Measurements from ENCODE around the genes GOLPH3, TARS1, ADAMTS12 and RXFP3.

DNA sequence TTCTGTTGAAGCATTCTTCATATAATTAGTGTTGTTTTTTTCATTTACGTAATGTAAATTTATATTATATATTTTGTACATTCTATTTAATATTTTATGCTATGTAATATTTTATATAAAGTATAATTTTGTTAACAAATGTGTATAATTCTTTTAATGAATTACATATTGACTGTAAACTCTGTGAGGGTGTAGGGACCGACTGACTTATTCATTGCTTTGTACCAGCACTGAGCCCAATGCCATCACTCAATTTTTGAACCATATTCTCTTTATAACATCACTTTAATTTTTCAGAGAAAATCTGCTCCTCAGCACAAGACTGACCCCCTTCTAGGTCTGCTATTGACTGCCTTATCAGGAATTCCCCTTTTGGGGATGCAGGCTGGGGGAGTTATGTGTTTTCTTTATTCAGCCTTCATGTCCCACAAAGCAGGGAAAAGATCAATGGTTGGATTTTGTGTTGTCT is 213.3 kb downstream of the GOLPH3 start:
- PRO-cap, result no peak

- PRO-cap, result no peak
Observed at GRCh38 chr5:32108170-32108796, 65.8 kb downstream of the GOLPH3 start.

DNA sequence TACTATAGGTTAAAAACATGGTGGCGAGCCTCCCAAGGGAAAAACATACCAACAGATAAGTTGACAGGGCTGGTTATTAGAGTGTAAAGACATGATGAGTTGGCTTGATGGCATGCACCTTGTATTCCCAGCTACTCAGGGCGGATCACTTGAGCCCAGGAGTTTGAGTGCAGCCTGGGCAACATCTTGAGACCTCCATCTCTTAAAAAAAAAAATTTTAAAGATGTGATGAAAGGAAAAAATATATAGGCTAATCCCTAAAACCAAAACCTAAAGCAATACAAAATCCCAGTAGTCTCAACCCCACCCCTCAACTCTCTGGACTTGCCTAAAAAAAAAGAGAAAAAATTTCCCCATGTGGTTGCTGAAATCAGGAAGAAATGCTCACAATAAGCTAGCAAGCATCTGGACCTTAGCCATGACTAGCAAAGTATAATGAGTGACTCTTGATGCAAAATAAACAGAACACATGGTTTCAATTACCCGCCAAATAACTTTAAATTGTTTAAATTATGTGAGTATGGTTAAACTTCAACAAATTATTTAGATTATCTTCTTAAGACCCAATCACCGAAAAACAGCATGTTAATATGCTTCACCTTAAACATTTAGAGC is 3.4 kb downstream of the GOLPH3 start:
- PRO-cap, result no peak

GRCh38 chr5:32173780-32174024 is 417 bp downstream of the GOLPH3 start:
- PRO-cap, result no peak

GRCh38 chr5:32174025-32174893 is at the start of gene GOLPH3:
TSS of gene GOLPH3 (minus strand) at chr5:32174319.
- PRO-cap, result bidirectional peak, plus-strand start at chr5:32174389, minus-strand start at chr5:32174286

GRCh38 chr5:32221775-32222131 is 47.6 kb upstream of the GOLPH3 start:
- PRO-cap, result unidirectional peak, plus-strand start at chr5:32221897

DNA sequence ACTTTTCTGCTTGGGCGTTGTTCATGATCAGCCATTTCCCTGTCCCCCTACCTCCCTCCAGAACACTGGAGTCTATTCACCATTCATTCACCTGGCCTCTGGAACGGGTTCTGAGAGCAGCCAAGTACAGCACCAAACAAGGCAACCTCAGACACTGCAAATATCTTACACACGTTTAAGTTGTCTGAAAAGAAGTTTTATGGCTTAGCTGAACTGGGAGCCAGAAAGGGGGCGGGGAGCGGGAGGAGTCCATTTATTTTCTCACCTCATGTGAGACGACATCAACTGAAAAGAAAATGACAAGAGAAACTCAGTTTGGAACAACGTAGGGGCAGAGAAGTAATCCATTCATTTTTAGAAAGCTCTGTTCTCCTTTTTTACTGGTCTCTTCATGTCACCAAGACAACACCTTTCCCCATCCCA is 18.9 kb upstream of the MTMR12 start:
- PRO-cap, result no peak

GRCh38 chr5:32443386-32444404 is 845 bp downstream of the ZFR start:
- PRO-cap, result bidirectional peak, plus-strand start at chr5:32443875, minus-strand start at chr5:32443800; bidirectional peak, plus-strand start at chr5:32444135, minus-strand start at chr5:32444002

- PRO-cap, result no peak
Observed at GRCh38 chr5:32522646-32523206, 62.6 kb upstream of the SUB1 start.

DNA sequence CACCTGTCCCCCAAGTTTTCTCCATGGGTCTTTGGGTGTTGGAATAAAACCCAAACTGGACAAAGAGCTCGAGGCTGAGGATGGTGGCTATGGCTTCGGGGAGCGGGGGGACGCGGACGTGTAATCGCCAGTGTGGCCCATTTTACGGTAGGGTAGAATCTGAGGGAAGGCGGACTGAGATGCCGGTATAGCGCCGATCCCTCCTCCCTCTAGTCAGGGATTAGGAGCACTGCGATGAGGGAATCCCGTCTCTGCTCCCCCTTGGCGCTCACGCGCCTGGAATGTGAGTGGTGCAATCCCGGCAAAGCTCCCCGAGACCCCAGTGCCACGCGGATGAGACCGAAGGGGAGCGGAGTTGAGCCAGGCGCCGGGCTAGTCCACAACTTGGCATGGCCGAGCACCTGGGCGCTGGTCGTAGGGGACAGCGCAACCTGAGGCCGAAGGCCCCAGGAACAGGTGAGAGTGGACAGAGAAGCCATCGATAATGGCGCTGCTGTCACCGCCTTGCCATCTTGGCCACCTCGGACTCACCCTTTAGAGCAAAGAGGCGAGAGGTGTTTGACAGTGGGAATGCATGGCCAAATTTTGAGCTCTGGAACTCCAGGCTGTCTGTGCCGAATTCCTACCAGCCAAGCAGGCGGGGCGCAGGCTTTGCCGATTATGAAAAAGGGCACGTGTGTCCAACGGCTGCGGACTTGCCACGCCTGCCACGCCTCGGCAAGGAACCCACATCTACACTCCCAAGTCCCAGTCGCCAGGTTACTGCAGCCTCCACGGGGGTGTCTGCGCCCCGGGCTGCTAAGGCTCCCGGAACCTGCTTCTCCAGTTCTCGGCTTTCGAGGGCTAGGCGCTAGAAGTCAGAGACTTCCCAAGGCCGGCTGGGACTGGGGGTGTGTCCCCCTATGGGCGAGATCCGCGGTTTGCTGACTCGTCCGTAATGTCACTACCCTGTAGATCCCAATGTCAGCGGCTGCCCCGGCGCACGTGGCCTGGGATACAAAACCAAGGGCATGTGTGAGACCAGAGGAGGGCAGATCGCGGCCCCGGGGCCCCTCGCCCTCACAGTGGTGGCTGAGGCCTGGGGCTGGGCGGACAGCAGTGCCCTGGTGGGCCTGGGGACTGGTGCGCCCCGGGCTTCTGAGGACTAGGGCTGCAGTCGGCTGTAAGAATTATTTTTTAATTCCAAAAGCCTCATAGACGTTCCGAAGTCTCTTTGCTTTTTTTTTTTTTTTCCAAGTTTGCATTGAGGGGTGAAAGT is 2.6 kb downstream of the NPR3 start:
- PRO-cap, result no peak

- PRO-cap, result no peak
Observed at GRCh38 chr5:32990741-32991147, 279.6 kb downstream of the NPR3 start.

DNA sequence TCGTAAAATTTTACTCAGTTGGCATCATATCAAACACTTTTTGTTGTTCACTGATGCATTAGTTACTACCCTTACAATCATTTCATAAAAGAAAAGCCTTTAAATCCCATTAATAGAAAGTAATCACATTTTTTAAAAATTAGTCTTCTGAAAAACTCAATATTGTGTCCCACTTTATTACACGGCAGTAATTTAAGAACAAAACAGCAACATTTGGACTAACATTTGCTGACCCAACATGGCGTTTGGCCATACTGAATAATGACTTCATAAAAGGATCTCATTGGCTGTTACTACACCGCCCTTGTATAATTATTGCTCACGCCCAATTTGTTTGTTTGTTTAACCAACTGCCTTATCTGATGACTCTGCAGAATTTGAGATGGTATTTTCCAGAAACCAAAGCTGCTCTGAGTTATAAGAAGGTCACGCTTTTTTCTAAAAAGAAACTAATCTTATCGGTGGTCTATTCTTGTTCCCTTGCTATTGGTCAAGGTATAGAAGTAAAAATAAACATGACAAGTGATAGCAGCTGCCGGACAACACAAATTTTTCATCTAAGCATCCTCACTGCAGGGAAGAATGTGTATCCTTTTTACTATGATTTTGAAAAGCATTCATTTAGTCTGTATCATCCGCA is 200.2 kb upstream of the TARS1 start:
- PRO-cap, result no peak

DNA sequence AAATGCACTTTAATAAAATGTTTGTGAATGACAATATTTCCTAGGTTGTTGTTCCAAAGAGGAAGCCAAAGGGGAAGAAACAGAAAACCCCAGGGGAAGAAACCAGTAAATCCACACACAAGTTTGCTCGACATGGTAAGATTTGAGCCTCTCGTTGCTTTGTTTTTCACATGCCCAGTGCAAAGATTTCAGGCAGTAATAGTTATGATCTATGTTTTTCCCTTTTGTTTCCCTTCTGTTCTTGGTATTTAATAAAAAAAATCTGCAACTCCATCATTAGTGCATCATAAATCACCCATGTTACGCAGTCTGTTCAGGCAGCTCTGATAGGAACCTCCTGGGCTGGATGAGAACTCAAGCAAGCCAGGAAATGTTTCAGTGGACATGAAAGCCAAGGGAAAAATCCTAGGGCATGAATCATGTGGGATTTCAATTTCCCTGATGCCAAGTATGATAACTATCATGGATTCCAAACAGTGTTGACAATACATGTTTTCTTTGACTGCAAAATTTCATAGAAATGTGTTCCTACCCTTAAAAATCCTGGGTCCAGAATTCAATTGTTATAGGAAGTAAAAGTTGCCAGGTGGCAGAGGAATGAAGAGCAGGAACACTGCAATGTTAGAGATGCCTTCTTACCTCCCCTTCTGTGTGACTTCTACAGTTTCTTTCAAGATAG is 119.8 kb upstream of the TARS1 start:
- PRO-cap, result no peak

GRCh38 chr5:33440257-33440902 is 385 bp upstream of the TARS1 start:
- PRO-cap, result bidirectional peak, plus-strand start at chr5:33440993, minus-strand start at chr5:33440834

DNA sequence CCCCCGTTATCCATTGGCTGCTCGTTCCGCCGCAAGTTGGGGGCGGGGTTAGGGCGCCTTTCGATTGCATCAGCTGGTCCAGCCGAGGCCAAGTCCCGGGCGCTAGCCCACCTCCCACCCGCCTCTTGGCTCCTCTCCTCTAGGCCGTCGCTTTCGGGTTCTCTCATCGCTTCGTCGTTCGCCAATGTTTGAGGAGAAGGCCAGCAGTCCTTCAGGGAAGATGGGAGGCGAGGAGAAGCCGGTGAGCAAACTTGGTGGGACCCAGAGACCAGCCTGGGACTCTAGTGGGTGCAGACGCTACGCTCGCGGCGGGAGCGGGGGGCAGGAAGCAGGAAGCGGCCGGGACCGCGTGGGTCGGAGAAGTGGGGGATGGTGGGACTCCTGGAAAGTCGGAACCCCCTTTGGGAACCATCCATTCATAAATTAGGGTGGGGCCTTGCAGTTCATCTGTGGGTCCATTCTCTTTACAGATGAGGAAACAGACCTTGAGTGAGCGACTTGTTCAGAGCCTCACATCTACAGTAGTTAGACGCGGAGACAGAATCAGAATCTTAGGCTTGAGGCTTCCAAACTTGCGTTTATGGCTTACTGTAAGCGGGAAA is at the start of gene TARS1:
Gene TARS1, plus strand, starts transcription at position 63 of the 602 bp plus-strand sequence.
- PRO-cap, result bidirectional peak, plus-strand start at position 91 of the sequence, minus-strand start outside the sequence

DNA sequence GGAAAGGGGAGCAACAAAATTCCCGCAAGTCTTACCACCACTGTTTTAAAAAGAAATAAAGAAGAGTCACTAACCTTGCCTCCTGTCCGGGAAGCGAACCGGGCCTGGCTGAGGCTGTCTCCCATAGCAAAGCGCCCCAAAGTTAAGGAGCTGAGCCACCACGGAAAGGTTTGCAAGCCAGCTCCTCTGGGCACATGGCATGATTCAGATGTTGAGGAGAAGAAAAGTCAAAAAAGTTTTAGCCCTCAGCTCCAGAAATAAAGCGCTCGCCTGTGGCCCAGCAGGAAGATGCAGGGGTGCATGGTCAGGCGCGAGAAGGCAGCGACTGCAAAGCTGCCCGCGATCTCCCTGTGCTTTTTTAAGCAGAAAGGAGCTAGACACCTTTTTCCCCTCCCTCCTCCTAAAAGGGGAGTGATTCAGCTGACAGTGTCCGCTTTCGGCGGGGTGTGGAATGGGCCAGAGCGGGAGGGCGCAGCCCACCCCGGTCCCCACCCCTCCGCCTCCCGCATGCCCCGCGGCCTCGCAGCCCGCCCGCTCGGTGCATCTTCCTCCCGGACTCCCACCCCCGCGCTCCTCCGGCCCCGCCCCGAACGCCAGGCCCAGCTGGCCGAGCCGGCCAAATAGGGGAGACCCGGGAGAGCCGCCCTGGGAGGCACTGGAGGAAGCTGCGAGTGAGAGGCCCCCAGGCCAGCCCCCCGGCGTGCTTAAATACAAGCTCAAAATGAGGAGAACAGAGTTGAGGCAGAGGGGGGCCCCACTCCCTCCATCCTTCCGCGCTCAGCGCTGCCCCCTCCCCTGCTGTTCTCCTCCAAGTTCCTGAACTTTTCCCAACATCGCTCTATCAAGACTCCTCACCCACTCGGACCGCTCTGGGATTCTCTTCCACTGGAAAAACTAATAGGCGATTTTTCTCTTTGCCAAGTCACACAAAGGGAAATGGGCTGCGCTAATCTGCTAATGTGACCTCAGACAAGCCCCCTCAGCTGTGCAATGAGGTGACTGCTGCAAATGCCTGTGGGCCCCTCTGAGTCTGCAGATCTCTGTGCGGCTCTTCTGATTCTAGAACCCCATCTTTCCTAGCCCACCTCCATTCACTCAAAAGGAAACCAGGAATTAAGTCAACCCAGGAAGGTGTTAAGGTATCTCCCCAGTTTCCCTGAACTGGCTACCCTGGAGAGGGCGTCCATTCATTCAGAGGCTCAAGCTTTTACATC is at the start of gene ADAMTS12:
Gene ADAMTS12, minus strand, starts transcription at position 335 of the 1,214 bp plus-strand sequence.
- PRO-cap, result no peak

DNA sequence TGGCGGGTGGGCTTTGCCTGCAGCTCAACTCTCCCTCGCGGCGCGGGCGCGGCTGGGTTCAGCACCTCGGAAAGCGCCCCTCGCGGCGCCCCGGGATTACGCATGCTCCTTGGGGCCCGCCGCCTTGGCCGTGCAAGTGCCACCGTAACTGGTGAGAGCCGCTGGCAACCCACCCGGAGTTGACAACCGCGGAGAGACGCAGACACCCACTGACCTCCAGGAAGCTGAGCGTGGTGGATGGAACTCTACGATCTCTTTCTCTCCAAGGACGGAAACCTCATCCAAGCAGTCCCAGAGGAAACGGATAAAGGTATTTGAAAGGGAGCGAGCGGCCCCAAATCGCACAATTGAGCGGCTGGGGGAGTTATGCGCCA is at the start of gene RXFP3:
Gene RXFP3, plus strand, starts transcription at position 359 of the 374 bp plus-strand sequence.
- PRO-cap, result no peak

- PRO-cap, result no peak
Observed at GRCh38 chr5:34063176-34063792, 20.3 kb upstream of the C1QTNF3 start.

- PRO-cap, result no peak
Observed at GRCh38 chr5:34192405-34193565, 149.8 kb upstream of the C1QTNF3 start.

DNA sequence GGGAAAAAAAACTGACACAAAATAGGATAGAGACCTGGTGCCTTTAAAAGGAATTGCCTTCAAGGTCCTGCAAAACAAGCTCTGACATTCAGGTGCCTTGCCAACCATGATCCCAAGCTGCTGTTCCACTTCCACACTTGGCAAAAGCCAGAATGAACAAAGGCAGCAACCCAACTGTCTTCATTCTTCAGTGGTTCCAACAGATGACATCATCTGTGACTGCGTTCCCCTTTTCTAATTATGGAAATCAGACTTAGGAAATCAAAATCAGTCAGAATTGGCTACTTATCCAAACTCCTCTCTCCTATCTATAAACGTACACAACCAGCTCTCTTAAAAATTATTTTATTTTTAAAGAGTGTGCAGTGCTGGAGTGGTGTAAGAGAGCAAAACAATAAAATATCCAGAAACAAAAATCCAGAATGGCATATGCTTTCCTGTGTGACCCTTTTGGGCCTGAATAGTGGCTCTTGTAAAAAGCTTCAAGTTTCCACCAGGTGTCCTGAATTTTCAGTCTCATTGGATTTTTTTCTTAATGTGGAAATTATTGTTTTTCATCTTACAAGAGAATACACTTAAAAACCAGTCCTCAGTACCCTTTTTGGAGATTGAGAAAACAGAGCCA is 103.8 kb upstream of the RAI14 start:
- PRO-cap, result unidirectional peak, minus-strand start at position 118 of the sequence